Cardiac fibroblast (primary cell): ENCODE data around the gene LBHD2.

- RRBS: no CpG with 5 or more reads among the region's 11 CpGs
Measured at GRCh38 chr14:102084585-102085261, 2.1 kb downstream of the HSP90AA1 start.

GRCh38 chr14:102131142-102131842 is 8.4 kb upstream of the WDR20 start:
- RRBS: no CpG with 5 or more reads among the region's 6 CpGs

GRCh38 chr14:102253037-102253739 is 51.8 kb downstream of the MOK start:
- RRBS: no CpG with 5 or more reads among the region's 15 CpGs

DNA sequence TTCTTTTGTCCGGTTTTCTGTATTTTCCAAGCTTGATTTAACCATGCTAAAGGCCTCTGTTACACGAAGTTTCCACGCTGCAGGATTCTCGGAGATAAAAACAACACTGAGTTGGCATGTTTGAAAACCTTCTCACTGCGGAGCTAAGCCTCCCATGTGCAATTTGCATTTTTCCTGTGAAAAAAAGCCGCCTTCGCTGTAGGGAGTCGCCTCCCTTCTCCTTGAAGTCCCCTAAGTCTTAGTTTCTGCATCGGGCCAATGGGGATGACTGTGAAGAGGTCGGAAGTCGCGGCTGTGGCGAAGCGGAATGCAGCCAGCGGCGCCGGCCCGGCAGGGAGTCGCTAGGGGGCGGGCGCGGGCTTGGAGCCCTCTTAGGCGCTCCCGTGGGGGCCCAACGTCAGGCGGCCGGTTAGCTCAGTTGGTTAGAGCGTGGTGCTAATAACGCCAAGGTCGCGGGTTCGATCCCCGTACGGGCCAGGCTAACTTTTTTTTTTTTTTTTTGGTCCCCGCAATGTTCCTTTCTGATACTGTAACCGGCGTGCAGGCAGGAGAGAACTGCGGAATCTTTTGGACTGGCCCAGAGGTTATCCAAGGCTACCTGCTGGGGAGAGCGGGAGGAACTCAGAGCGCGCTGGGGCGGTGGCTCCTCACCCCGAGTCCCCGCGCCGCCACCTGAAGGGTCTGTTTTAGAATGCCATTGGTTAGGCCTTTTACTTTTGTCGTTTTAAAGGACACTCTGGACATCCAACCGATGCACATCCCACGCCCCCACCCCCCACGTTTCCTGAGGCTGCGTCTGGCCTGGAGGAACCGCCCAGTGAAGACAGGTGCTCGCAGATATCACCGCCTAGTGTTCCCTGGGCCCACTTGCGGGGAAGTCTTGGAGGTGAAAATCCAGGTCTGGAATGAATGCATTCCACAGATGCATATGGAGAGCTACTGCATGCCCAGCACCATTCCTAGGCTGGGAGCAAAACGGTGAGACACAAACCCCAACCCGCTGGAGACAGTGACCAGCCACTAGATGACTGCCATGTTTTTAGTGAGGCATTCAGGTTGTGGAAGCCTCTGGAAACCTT is 2.5 kb upstream of the ZNF839 start:
- RRBS: 3% methylated on average over 10 of the region's 57 CpGs

DNA sequence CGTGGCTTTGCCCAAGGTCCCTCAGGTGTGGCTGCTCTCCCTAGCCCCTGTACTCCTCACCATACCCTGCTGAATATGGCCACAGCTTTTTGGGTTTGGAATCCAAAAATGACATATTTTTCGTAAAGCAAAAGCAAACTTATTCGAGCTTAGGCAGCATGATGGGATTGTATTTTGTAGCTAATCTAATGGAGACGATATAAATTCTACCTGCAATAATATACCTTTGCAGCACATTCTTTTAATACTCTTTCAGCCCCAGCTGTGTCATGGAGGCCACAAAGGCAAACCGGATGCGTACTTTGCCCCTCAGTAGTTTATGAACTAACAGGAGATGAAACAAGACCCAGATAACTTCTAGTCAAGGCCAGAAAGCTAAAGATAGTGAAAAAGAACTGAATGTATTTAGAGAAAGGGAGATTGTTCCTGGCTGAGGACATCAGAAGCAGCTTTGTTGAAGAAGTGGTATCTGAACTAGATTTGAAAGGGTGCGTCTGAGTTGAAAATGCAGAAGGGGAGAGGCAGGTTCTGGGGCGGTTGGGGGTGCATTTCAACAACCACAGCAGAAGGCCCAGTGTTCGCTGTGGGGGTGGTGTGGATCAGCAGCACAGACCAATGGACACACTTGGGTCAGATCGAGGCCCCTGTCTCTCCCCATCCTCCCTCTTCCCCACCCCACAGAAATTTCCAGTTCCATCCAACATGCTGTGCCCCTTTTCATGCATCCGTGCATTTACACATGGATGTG is 2.0 kb downstream of the ZNF839 start:
- RRBS: no CpG with 5 or more reads among the region's 11 CpGs

DNA sequence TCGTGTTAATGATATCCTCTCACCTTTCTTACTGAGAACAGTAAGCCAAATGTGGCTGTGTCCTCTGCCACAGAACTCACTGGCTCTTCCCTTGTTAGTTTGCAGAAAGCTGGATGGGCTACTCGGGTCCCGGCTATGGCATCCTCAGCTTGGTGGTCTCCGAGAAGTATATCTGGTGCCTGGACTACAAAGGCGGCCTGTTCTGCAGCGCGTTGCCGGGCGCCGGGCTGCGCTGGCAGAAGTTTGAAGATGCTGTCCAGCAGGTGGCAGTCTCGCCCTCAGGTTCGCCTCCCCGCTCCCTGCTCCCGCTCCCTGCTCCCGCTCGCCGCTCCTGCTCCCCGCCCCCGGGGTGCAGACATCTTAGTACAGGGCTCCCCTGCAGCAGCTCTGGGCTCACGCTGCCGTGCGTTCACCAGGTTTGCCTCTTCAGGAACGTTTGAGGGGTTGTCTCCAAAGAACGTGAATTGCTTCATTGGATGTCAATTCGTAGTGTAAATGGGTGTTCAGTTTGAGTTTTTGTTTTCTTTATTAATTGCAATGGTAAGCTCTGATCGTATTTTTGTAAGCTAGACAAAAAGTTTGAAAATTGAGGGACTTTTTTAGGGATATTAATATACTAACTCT is 71.5 kb downstream of the ANKRD9 start:
- RRBS: 11% methylated on average over 6 of the region's 27 CpGs

- RRBS: no CpG with 5 or more reads among the region's 29 CpGs
Measured at GRCh38 chr14:102499107-102500070, 10.2 kb downstream of the ANKRD9 start.

DNA sequence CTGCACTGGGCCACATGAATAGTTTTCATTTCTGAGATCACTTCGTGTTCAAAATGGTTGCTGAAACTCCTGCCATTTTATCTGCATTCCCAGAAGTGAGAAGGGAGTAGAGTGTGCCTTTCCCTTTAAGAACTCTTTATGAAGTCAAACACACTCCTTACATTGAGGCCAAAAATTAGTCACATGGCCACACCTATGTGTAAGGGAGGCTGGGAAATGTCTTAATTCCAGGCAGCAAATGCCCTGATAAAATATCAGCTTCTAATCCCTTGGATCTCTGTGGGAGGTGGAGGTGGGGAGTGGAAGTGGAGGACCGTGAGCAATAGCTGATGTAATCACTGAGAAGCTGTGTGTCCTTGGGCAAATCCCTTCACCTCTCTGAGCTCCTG is 22.6 kb upstream of the ANKRD9 start:
- RRBS: no CpG with 5 or more reads among the region's 2 CpGs

DNA sequence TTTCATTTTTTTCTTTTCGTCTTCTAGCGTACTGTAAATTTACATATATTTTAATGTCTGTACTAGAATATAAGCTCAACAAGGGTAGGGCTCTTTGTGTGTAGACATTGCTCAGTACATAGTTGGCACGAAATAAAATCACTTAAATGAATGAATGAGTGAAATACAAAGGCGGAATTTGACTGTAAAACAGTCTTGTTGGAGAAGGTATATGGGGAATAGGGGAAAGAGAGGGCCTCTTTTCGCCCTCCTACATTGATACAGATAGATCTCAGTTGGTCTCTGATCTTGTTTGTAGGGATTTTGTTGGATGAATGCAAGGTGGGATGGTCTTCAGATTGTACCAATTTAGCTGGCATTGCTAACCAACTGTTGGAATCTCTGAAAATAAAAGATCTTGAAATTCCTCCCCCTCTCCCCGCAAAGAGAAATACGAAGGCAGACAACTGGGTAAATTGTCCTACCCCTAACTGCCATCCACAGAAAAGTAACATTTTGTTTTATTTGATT is 29.2 kb downstream of the RCOR1 start:
- RRBS: no CpG with 5 or more reads among the region's 7 CpGs

- RRBS: no CpG with 5 or more reads among the region's 11 CpGs
Measured at GRCh38 chr14:102750043-102750414, 27.2 kb upstream of the TRAF3 start.

DNA sequence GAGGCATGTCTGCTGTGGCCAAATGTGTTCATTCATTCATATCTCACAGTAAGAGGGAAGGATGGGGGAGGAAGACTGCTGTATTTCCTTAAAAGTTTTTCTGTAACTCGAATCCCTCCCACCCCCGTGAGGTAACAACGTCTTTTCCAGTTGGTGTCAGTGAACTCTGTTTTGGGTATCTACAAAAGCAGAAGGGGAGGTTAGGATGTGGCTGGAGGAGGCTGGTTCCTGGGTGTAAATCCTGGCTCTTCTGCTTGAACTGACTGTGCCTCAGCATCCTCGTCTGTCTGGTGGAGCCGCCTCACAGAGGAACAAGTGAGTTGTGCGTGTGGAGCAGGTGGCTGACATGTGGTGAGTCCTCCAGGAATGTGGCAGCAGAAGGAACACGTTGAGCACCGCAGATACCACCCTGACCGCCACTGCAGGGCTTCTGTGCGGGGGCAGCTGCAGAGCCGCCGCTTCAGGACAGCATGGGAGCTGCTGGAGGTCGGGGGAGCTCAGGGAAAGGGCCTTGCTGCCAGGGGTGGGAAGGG is 48.8 kb downstream of the TRAF3 start:
- RRBS: no CpG with 5 or more reads among the region's 13 CpGs

DNA sequence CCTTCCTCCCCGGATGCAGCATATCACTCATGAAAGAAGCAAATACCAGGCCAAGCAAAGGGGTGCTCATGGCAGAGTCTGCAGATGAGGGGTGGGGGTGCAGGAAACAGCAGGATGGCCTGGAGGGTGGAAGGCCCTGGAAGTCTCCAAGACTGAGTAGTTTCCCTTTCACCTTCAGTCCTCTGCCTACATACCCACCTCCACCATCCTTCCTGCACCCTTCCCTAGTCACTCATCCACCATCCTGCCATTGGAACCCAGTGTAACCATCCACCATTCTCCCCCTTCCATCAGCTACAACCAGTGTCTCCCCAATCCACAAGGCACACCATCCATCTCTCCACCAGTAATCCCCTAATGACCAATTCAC is 4.4 kb upstream of the AMN start:
- RRBS: 13% methylated on average over 1 of the region's 1 CpG

DNA sequence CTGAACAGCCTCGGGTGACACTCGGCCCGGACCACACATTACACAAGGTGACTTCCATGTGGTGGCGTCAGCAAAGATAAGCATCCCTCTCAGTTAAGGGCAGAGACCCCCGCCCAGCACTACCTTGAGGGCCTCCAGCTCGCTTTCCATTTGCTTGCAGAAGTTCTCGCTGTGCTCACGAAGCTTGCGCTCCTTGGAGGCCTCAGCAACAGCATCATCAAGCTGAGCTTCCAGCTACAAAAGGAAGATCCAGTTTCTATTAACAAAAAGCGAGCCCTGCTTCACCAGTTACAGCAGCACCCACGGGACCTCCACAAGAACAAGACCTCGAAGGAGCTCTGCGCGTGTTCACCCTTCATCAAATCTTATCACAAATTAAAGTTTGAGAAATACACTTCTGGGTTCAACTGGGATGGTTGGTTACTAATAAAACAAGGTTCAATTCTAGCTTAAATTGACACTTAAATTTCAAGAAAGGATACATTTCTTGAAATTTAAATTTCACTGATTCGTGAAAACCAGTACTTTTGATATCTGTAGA is 47.6 kb downstream of the AMN start:
- RRBS: no CpG with 5 or more reads among the region's 15 CpGs

GRCh38 chr14:103004099-103004610 is 53.2 kb downstream of the CDC42BPB start:
- RRBS: 67% methylated on average over 2 of the region's 13 CpGs

GRCh38 chr14:103072934-103073953 is 10.8 kb upstream of the LBHD2 start:
- RRBS: no CpG with 5 or more reads among the region's 26 CpGs

DNA sequence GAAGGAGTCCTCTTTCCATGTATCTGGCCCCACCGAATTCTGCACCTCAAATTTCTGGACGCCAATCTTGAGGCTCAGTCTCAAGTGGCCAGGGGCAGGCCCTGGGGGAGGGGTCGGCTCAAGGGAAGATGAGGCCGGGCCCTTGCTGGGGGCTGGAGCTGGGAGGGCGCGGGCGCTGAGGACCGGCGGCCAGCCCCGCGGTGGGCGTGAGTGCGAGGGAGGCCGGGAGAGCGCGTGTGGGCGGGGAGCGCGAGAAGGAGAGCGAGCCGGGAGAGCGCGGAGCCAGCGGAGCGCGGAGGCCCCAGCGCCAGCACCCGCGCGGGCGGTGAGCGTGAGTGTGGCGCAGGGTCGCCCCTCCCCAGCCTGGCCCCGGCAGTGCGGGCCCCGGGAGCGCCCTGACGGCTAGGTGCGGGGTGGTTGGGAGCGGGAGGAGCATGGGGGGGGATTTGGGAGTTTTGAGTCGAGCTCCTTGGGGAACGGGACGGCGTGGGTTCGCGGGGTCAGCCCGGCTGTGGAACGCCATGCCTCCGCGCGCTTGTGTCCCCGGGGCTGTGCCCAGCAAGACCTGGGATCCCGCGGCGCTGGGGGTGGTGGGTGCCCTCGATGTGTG is at the start of gene LBHD2:
TSS of gene LBHD2 (plus strand) at position 269 of the 610 bp plus-strand sequence.
- RRBS: 12% methylated on average over 27 of the region's 57 CpGs

GRCh38 chr14:103102538-103103049 is 8.1 kb downstream of the EXOC3L4 start:
- RRBS: no CpG with 5 or more reads among the region's 44 CpGs

GRCh38 chr14:103107997-103108594 is 13.6 kb downstream of the EXOC3L4 start:
- RRBS: no CpG with 5 or more reads among the region's 26 CpGs

- RRBS: no CpG with 5 or more reads among the region's 17 CpGs
Measured at GRCh38 chr14:103116631-103117093, 6.6 kb upstream of the TNFAIP2 start.

- RRBS: no CpG with 5 or more reads among the region's 15 CpGs
Measured at GRCh38 chr14:103125777-103126626, 2.7 kb downstream of the TNFAIP2 start.